ENCODE data around the gene TRIB2.

- PRO-cap, 2 experiments: no peak in any of the 2 experiments
Observed at GRCh38 chr2:11938070-11938613, 191.7 kb downstream of the LPIN1 start.

DNA sequence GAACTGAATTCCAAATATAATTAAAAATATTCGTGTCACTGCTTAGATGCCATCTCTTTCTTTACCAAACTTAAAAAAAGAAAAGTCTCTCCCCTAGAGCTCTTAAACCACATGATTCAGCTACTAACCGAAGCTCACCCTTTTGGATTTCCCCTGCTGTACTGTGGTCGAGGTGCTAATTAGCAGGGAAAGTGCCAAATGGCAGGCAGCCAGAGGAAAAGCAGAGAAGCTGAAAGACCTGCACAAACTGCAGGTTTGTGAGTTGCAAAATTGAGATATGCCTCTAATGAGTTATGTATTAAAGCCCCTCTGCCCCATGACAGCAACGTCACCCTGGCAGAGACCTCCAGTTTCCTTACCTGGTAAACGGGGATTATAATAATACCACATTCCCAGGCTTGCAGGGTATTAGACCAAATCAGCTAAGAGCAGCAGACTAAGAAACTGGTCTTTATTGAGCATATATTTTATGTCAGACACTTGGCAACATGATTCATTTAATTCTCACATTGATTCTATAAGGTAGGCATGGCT, 259.6 kb downstream of the LPIN1 start:
- PRO-cap, 2 experiments: no peak in any of the 2 experiments

- PRO-cap, 2 experiments: no peak in any of the 2 experiments
Observed at GRCh38 chr2:12010733-12011150, 264.3 kb downstream of the LPIN1 start.

DNA sequence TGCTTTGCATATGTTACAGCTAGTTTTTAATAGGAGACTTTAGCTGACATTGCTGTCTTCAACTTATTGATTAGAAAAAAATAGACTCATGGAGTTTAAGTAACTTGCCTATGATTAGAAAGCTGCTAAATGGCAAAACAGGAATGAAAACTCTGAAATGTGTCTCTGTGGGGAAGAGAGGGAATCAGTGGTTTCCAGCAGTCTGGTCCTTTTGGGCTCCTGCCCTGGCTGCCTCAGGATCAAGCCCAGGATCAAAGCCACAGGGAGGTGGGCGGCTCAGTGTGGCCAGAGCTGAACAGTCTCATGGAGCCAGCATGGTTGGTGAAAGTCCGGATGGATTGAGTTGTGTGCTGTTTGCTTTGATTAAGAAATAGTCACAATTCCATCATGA, 344.1 kb downstream of the LPIN1 start:
- PRO-cap, 2 experiments: no peak in any of the 2 experiments

GRCh38 chr2:12168918-12169523, 422.6 kb downstream of the LPIN1 start:
- PRO-cap, 2 experiments: no peak in any of the 2 experiments

- PRO-cap, 2 experiments: peak in 1 of 2 experiments; most common minus-strand start chr2:12169859 (in 1)
Observed at GRCh38 chr2:12169564-12170129, 423.2 kb downstream of the LPIN1 start.

DNA sequence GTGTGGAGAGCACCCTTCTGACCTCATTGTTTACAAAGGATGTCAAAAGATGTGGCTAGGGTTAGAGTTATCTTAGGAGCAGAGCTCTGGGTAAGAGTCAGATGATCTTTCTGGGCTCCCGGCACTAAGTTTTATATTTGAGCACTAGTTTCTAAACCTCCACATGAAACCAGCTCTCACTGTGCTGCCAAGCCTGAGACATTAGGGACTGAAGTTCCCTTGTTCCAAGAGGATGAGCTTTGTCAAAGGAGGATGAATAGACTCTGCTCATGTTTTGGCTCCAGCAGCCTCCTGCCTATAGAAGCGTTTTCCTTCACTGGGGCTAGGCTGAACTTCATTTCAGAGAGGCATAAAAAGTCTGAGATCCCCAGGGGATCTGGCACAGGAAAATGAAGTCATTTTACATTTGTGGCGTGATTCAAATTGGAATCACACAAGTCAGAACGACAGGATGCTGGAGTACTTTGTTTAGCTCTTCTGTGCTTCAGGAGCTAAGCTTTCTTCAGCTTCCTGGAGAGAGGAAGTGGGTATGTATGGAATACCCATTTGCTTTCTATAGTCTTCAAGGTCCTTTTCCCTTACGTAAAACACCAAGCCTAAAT, 403.0 kb upstream of the TRIB2 start:
- PRO-cap, 2 experiments: no peak in any of the 2 experiments

GRCh38 chr2:12320843-12321739, 395.6 kb upstream of the TRIB2 start:
- PRO-cap, 2 experiments: no peak in any of the 2 experiments

DNA sequence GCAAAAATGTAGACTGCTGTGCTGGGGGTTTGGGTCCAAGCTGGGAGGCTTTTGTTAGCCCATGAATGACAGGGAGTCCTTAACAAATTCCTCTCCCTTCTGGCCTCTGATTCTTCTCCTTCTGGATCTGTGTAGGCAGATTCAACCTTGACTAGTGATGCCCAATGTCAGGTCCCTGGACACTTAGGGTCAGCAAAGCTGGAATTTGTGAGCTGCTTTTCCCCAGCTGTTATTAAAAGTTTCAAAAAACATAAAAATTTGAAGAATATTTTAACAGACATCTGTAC, 335.1 kb upstream of the TRIB2 start:
- PRO-cap, 2 experiments: no peak in any of the 2 experiments

DNA sequence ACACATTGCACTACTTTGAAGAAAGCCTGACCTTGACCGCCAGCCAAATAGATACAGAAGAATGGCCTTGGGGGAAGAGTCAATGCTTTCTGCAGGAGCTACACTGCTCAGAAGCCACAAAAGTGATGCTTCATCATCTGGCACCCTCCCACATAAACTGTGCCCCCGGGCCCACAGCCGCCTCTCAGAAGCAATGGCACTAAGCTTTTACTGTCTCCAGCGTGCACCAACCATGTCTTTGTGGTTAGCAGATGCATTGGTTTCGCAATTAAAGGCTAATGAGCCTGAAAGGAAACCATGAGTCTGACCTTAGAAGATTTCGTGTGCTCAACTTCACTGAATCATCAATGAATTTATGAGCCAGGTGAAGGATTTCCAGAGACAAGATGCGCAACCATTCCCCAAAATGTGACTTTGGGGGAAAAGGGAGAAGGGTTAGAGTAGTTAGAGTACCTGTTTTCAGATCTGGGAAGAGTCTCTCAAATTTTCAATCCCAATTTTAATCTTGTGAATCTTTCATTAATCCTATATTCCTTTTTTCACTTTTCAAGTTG, 209.4 kb upstream of the TRIB2 start:
- PRO-cap, 2 experiments: no peak in any of the 2 experiments

GRCh38 chr2:12675821-12676247, 40.9 kb upstream of the TRIB2 start:
- PRO-cap, 2 experiments: no peak in any of the 2 experiments

DNA sequence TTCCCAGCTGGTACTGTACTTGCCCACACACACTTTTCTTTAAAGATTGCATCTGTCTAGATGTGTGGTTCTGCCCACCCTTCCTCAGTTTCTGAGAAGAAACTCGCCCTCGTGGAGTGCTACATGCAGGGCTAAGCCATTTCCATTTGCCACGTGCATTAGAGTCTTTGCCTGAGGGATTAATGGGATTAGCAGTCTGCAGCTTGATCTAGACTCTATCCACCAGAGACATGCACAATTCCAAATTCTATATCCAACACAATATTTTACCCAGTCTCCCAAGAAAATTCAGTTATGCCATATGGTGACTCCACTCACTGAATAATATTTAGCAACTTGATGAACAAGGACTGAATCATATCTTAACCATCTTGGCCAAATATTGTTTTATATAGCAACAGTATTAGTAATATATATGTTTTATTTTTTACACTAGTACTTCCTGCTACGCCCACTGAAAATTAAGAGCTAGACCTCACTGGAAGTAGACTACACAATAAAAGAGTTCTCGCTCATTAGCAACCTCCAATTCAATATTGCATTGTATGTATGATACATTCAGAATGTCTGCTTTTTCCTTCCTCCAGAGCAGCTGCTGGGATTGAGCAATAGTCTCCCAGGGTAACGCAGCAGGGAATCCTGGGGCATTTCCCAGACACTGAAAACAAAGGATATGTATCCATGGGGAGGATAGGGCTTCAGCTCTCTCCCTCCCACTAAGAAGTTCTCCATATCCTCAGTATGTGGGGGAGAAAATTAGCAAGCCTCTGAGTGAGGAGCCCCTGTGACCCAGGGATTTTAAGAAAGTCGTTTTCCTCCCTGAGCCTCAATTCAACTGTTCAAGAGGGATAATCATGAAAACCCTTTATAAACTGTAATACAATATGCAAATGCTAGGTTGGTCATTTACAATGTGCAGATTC, 14.1 kb upstream of the TRIB2 start:
- PRO-cap, 2 experiments: no peak in any of the 2 experiments

GRCh38 chr2:12714728-12715501, 1.8 kb upstream of the TRIB2 start:
- PRO-cap, 2 experiments: no peak in any of the 2 experiments

- PRO-cap, 2 experiments: peak in 2 of 2 experiments; most common plus-strand start chr2:12716926 (in 2)
Observed at GRCh38 chr2:12716839-12717321, at the start of gene TRIB2. Gene TRIB2 (plus strand): TSS chr2:12716936.

GRCh38 chr2:12732602-12733304, 16.0 kb downstream of the TRIB2 start:
- PRO-cap, 2 experiments: no peak in any of the 2 experiments

DNA sequence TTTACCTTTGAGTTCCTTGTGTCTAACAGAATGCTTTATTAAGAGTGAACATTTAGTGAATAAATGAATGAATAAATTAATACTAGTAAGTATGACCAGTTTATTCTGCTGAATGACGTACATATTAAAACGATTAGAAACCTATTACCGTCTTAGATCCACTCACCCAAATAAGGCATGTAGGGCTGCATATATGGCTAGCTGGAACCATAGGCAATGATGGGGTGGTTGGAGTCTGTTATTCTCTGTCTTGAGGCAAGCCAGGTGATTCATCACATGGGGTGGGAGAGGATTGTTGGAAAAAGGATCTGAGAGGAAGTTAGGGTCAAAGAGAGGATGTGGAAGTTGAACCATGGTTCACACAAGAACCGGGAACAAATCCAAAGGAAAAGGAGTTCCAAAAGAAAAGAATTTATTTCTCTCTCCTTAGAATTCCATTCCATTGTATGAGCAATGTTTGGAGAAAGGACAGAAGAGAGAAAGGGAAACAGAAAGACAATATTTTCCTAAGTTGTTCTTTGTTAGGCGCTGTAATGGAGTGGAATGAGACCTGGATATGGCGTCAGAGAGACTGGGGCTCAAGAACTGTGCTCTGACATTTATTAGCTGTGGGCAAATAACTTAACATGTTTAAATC, 71.1 kb downstream of the TRIB2 start:
- PRO-cap, 2 experiments: no peak in any of the 2 experiments

DNA sequence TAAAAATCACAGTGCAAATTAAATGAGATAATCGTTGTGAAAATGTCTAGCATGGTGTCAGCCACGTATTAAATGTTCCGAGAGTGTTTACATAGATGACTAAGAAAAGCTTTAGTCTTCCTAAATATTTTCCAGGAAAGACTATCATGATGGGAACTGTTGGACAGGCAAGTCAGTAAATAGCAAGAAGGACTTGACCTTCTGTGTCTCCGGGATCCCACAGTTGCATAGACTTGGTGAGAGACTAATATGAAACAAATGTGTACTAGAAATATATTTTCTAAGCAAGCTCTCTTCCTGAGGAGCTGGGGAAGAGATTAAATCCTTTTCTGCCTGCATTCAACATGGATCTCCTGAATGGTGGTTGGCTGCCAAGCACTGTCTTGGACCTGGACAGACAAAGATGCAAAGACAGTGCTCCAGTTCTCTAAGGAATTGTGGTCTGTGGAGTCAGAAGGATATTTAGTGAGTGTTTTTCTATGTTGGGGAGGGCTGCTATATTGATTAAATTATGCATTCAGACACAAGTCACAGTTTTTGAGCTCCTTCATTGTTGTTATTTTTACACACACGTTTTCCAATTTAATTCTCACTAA, 71.7 kb downstream of the TRIB2 start:
- PRO-cap, 2 experiments: no peak in any of the 2 experiments

GRCh38 chr2:12818822-12819677, 102.3 kb downstream of the TRIB2 start:
- PRO-cap, 2 experiments: peak in 2 of 2 experiments; most common plus-strand start chr2:12819462 (in 2); most common minus-strand start chr2:12819201 (in 2)

DNA sequence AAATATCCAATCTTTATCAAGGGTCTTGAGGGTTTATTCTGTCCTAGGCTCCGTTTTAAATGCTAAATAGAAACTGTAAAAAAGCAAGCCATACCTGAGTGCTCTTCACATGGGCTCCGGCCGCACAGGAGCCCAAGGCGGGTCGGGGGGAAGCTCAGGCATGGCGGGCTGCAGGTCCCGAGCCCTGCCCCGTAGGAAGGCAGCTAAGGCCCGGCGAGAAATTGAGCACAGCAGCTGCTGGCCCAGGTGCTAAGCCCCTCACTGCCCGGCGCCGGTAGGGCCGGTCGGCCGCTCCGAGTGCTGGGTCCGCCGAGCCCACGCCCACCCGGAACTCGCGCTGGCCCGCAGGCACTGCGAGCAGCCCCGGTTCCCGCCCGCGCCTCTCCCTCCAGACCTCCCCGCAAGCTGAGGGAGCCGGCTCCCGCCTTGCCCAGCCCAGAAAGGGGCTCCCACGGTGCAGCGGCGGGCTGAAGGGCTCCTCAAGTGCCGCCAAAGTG, 209.8 kb downstream of the TRIB2 start:
- PRO-cap, 2 experiments: no peak in any of the 2 experiments

- PRO-cap, 2 experiments: no peak in any of the 2 experiments
Observed at GRCh38 chr2:14633031-14633335, 466 bp downstream of the LRATD1 start.

Measured in Metastatic Liver Carcinoma in the Adrenal Gland (tissue), 2 donors.